Colonic mucosa (tissue), 1 donor: ENCODE results near the genes FBXO21 and PRKAB1.

DNA sequence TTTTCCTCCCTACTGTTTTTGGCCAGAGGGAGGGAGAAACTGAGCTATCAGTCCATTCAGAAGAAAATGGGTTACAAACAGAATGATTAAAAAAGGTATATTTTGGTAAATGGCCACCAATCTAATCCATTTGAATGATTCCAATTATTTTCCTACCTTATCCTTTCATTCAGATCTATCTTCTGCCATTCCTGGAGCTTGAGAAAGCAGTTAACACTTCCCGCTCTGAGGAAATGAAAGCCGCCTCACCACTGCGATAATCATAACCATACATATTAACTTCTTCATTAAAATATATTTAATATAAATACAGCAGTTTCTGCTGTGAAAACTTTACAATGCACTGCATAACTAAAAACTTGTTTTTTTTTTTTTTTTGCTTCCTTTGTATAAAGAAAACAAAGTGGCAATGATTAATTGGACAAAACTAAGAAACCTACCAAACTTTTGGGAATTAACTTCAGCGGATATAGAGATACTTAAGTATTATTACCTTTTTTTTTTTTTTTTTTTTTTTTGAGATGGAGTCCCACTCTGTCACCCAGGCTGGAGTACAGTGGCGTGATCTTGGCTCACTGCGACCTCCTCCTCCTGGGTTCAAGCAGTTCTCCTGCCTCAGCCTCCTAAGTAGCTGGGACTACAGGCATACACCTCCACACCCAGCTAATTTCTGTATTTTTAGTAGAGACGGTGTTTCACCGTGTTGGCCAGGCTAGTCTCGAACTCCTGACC, 71.7 kb downstream of the MED13L start:
- PRO-cap = no peak

GRCh38 chr12:116222344-116222627, 55.2 kb downstream of the MED13L start:
- PRO-cap = no peak

DNA sequence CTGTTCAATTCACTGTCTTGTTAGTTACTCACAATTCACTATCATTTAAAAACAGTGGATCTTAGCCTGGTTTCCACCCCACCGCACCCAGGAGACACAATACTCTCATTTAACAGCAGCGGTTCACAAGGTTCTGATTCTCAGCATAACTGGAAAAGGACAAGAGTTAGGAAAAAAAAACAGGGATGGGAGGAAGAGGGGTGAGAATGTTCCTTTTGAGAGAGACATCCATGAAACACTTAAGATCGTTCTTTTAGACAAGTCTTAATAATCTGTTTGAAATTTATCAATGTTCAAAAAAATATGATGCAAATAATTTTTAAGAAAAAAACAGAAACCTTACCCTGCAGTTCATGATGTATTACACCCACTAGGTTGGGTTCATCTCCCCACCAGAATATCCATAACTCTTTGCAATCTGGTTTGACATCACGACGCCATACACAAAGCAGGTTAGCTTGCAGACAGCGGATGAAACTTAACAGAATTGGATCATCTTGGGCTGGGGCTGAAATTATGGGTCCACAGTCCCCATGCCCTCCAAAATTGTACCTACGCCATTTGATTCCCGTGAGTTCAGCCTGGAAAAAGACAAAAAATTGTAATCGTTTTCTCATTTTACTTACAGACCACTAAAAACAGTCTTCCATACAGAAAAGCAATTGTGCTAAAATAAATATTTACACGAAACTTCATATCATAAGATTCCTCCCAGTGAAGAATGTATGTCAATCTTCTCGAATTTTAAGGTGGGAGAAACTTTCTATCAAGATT, 40.2 kb downstream of the MED13L start:
- PRO-cap = no peak

DNA sequence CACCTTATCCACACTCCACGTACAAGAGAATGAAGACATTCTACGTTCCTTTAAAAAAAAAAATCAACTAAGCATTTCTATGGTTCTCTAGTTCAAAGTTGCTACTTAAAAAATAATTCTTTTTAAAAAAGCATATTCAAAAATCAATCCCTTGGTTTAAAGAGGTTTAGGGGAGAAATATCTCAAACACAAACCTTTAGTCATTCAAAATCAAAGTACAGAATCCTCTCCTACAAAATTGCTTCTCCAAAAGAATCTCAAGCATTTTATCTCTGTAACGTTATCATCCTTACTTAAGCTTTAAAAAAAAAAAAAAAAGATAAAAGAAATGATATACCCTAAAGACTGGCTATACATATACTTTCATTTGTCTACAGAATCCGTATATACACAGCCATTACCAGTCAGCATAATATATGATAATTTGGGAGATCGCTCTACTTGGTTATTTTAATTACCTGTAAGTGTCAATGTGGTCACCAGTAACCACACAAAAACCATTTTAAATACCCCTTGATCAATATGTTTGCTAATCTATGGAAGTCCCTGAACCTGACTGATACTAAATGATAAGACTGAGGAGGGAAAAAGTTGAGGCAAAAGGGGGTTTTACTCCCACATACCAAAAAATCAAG, 2.7 kb downstream of the MED13L start:
- PRO-cap = no peak

- PRO-cap = bidirectional peak, plus-strand start at chr12:116434494, minus-strand start at chr12:116434235
Measured at GRCh38 chr12:116434143-116434627, 125.0 kb upstream of the MAP1LC3B2 start.

GRCh38 chr12:116821089-116821872, 60.0 kb downstream of the HRK start:
- PRO-cap = no peak

GRCh38 chr12:116926238-116926591, 15.5 kb downstream of the FBXW8 start:
- PRO-cap = no peak

- PRO-cap = no peak
Measured at GRCh38 chr12:117093489-117093942, 5.7 kb downstream of the TESC start.

DNA sequence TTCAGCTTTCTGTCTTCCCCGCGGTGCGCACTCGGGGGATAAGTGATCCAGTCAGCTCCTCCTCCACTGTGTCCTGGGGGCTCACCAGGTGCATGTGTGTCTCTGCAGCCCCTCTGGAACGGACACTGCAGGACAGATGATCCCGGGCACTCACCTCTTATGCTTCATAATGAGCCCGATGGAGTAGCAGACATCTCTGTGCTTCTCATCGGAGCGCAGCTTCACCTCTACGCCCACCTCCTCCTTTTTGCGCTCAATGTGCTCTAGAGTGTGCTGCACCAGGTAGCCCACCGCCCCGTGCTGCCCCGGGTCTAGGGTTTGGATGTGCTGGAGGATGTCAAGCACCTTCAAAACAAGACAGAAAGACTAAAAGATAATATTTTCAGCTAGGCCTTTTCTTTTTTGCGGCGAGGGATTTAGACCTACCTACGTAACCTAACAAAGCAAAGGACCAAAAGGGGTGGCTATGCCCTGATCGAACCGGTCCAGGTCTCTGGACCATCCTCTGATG, 32.5 kb downstream of the FBXO21 start:
- PRO-cap = no peak

DNA sequence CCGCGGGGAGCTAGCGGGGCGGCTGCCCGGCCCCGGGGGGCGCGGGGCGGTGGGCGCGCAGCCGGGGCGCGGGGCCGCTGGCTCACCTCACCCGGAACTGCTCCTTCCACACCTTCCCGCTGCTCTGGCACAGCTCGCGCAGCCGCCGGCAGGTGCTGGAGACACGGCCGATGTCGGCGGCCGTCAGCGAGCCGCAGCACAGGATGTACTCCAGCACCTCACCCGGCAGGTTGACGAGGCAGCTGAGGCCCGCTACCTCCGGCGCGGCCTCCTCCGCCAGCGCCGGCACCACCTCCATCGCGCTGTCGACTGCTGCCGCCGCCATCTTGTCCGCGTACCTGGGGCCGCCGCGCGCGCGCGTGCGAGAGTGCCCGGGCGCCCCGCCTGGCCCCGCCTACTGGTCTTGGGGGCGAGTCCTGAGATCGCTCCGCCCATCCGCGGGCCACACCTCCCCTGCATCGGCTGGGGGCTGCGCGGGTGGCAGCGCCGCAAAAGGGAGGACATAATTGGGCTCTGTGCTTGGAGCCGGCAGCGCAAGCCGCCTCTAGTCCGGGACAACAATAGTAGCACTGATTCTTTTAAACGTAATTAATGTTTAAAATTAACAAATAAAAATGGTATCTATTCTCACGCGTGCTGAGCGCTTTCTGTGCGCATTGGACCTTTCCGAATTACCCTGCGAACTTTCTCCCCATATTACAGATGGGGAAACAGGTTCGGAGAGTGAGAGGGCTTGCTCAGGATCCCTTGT, at the start of gene FBXO21:
TSS of gene FBXO21 (minus strand) at position 339 of the 751 bp plus-strand sequence.
- PRO-cap = unidirectional peak, minus-strand start at position 99 of the sequence; unidirectional peak, minus-strand start at position 340 of the sequence

GRCh38 chr12:118052194-118053033, 8.6 kb downstream of the WSB2 start:
- PRO-cap = bidirectional peak, plus-strand start at chr12:118052756, minus-strand start at chr12:118052577

DNA sequence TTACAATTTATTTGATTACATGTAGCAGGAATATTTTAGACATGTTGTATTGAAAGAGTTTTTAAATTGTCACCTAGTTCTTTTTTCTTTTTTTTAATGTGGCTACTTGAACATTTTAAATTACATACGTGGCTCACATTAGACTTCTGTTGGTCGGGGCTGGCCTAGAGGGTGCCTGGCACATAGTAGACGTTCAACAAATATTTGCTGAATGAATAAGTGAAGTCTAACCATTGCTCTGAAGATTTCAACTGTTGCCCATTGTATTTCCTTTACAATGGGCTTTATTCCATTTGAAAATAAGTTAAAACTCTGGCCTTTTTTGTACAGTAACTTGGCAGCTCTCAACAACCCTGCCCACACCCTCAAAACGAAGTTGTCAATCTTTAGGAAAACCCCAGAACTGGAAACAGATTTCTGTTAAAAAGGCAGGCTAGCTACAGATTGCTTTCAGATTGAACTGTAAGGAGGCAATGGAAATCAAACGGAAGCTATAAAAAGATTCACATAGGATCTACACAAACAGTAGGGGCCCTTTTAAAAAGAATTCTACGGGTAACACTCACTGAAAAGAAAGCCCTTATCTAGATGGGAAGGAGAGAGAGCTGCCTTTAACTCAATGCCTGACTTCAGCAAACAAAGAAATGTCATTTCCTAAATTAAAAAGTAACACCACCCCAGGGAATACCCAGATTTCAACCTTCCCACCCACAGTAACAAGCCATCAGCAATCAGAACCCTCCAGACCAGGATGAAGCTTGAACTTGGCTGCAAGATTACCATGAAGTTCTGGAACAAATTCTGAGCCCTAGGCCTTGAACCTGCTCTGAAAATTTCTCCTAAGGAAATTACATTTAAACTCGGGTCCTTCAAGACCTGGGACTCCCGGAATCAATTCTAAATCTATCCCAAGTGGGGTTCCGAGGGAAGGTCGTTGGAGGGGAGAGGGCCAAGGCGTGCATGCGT, 1.5 kb downstream of the WSB2 start:
- PRO-cap = unidirectional peak, plus-strand start at position 453 of the sequence; unidirectional peak, plus-strand start at position 540 of the sequence; unidirectional peak, plus-strand start at position 587 of the sequence; unidirectional peak, plus-strand start at position 734 of the sequence

GRCh38 chr12:118136532-118137082, 683 bp downstream of the PEBP1 start:
- PRO-cap = unidirectional peak, minus-strand start at chr12:118136834

- PRO-cap = no peak
Measured at GRCh38 chr12:118307508-118308050, 65.1 kb downstream of the TAOK3 start.

GRCh38 chr12:118373015-118373368, 285 bp upstream of the TAOK3 start:
- PRO-cap = bidirectional peak, plus-strand start at chr12:118373220, minus-strand start at chr12:118372907

- PRO-cap = unidirectional peak, minus-strand start at chr12:118378019
Measured at GRCh38 chr12:118377725-118378268, 1.4 kb downstream of the SUDS3 start.

- PRO-cap = no peak
Measured at GRCh38 chr12:118774036-118774823, 207.1 kb upstream of the SRRM4 start.

DNA sequence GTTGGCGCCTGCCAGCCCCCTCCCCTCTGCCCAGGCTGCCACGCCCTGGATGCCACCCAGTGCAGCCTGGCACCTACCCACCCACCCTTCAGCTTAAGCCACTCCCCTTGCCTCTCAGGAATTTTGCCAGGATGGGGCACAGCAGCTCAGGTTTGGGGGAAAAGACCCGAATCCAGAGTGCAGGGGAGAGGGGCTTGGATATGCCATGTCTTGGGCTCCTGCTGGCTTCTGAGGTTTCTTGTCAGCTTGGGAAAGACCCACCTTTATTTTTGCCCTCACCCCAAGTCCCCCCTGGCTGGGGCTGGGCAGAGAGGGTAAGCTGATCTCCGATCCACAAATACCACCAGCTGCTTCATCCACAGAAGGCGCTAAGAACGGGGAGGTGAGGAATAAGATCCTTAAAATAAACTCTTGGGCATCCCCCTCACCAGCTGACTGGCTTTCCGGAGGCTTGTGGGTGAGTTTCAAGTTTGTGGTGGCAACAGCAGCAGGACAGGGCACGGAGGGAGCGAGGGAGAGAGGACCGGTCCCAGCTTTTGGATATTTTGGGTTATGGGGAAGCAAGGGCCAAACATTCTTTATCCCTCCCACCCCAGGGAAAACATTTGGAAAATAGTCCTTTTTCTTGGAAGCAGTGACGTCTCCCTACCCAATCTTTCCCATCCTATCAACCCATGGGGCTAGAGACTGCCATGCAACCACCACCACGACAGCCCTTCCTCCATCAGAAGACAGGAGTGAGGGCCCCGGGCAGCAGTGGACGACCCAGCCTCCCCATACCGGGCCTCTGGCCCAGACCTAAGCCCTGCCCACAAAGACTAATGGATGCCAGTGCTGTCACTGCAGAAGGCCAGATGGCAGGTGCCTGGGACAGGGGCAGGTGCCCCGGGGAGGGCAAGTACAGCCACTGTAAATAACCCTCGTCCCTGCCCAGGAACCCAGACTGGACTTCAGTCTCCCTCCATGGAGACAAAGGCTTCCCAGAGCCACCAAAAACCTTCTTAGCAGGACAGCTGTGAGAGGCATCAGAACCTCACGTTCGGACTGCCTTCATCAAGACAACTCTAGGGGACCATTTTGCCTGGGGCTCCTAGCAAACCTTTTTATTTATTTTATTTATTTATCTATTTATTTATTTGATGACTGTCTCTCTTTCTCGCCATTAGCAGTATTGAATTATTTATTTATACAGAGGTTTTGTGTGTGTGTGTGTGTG, 20.6 kb upstream of the HSPB8 start:
- PRO-cap = no peak

DNA sequence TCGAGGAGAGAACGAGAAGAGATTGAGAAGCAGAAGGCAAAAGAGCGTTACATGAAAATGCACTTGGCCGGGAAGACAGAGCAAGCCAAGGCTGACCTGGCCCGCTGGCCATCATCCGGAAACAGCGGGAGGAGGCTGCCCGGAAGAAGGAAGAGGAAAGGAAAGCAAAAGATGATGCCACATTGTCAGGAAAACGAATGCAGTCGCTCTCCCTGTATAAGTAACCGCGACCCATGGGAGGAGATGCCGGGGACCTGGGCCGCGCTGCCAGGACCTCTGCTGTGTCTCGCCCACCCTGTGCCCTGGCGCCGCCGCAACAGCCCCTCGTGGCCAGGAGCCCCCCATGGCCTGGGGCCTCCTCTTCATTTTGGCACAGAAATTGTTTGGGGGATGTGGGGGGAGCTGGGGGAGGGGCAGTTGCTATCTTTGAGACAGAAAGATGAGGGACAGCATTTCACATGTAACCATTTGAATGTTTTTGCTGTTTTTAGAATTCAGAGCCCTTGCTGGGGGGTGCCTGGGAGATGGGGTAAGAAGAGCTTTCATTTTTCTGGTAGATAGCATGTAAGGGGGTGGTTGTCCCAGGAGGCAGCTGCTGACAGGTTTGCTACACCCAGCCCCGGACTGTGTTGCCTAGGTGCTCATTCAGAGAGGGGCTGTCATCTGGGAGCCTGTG, 16.6 kb downstream of the HSPB8 start:
- PRO-cap = no peak

GRCh38 chr12:119667451-119668719, at the start of gene PRKAB1:
PRKAB1 (plus strand) TSS chr12:119668133.
- PRO-cap = bidirectional peak, plus-strand start at chr12:119667968, minus-strand start at chr12:119667800